Ascending aorta (tissue), 1 donor: ENCODE measurements around a stretch of chr3.

GRCh38 chr3:33093175-33094004, 3.6 kb downstream of the GLB1 start:
- PRO-cap: no peak

- PRO-cap: no peak
Measured at GRCh38 chr3:33134115-33134384, 20.2 kb downstream of the CRTAP start.

DNA sequence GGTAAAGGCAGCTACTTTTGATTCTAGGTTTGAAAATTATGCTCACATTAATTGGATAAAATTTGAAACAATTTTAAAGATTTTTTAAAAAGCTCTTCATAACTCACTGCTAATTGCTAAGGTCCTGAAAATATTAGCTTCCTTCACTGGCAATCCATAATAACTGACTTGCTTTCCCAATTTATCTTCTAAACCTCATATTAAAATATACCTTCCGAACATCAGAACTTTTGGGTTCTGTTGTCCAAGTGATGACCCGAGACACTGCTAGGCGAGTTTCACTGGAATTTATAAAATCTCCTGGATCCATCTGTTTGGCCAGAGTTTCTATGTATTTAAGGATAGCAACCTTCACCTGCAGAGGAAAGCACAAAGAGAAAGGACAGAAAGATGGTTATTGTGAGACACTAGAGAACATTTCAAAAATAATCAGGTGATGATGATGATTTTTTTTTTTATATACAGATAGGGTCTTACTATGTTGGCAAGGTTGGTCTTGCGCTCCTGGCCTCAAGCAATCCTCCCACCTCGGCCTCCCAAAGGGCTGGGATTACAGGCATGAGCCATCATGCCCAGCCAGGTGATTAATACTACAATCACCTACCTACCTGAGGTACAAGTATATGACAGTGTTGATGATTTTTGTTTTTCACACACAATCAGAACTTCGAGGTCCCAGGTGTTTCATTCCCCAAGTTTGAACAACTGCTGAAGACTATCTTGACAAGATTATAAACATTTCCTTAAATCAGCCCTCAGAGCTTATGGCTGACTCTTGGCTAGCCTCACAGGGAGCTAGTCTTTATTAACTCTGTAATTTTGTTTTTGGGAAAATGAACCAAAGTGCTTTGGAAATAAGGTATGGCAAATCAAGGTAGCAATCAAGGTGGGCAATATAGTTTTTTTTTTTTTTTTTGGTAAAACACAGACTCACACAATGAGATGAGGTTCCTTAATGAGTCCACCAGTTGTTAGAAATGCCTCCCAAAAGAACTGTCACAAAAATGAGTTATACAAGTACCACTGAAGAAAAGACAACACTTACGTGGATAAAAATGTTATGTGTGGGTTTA, 111.2 kb upstream of the UBP1 start:
- PRO-cap: no peak

DNA sequence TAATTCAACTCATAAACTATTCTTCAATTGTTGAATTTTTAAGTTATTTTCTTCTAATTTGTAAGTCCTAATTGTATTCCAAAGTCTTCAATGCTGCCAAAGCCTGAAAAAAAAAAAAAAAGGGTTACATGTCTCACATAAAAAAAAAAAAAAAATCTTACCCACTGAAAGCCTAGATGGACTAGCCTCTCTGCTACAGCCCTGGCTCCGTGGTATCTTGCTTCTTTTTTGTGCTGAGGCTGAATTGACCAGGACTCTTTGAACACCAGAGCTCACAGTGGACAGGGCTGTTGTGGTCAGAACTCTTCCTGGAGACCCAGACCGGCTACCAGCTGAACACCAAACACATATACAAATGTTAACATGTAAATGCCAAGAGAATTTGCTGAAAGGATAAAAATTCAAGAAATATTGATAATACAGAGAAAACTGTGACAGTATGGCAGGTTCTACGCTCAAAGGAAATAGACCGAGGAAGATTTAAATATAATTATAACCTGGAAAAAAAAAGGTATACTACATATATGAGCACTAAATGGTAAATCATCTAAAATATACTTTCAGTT, 133.4 kb downstream of the CLASP2 start:
- PRO-cap: no peak

- PRO-cap: no peak
Measured at GRCh38 chr3:33594714-33595429, 123.2 kb downstream of the CLASP2 start.

DNA sequence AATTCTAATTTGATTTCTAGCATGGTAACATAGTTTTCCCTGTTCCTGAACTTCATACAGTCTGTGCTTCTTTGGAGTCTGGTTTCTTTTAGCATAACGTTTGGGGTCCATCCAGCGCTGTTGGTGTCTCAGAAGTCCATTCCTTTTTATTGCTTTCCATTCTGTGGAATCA, 630 bp upstream of the CLASP2 start:
- PRO-cap: no peak

DNA sequence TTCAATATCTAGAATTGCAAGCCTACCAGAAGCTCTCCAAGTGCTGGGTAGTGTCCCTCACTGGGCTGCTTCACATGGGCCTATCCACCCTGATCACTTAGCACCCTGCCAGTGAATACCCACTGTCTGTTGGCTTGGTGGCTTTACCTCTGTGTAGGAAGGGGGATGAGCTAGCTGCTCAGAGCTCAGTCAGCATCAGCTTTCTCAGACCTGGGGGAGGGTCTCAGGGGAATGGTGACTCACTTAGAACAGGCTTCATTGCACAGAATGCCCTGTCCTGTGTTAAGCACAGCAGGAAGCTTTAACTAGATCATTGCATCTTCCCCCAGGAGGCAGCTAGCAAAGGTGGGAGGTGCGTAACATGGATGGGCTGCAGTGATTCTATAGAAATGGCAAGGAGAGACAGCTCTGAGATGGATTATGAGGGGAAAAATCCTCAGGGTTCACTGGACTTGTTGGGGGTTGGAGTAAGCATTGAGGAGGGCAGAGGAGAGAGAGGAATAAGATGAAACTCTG, 209.8 kb downstream of the PDCD6IP start:
- PRO-cap: no peak

GRCh38 chr3:35664362-35665032, 25.2 kb downstream of the ARPP21 start:
- PRO-cap: no peak

- PRO-cap: no peak
Measured at GRCh38 chr3:35674996-35675772, 35.9 kb downstream of the ARPP21 start.

GRCh38 chr3:36318852-36319271, 61.4 kb upstream of the STAC start:
- PRO-cap: no peak

DNA sequence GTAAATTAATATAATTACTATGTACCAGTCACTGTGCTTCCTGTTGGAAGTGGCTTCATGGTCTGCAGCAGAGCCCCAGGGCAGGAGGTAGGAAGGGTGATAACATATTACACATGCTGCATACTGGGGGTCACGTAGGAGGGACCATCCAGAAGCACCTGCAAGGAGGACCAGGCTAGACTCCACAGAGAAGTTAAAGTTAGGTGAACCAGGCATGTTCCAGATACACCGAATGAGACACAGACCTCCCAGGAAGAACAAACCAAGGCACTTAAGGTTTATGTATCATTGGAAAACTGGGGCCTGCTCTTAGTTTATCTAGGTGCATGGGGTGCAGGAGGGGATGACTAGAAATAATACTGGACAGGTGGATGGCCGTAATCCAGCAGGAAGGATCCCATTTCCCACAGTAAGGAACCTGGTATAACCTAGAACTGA, 52.7 kb downstream of the STAC start:
- PRO-cap: no peak

DNA sequence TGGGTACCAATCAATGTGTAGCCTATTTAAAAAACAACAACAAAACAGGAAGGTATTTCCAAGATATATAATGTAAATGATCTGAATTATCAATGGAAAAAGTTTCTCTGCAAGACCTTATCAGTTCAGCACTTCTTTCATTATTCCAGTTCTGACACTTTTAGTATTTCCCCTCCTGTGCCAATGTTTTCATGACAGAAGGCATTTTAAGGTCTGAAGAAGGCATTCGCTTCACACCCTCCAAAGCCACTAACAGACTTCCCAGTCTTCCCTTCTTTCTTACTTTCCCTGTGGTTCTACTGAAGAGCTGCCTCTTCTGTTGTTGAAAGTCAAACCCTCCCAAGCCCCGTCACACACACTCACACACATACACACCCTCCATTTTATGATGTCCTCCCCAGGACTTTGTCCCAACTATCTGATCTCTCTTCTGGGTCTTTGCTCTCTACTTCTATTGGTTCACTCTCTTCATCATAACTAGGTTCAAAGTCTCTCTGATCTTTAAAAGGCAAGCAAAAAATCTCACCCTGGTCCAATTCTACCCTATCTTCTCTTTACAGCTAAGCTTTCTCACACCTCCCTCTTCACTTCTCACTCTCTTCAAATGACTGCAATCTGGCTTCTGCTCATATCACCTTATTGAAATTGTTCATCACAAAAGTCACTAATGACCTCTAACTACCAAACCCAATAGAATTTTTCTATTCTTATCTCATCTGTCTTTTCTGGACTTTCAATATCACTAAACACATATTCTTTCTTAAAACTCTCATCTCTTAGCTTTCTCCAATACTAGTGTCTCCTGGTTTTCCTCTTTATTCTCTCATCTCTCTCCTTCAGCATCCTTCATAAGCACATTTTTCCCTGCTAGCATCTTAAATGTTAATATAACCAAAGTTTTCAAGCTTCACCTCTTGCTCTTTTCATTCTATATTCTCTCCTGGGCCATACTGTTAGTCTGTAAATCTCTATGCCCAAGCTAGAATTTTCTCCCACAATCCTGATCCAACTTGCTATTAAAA, 34.8 kb downstream of the LRRFIP2 start:
- PRO-cap: no peak

GRCh38 chr3:37146915-37147328, 27.5 kb downstream of the LRRFIP2 start:
- PRO-cap: no peak

DNA sequence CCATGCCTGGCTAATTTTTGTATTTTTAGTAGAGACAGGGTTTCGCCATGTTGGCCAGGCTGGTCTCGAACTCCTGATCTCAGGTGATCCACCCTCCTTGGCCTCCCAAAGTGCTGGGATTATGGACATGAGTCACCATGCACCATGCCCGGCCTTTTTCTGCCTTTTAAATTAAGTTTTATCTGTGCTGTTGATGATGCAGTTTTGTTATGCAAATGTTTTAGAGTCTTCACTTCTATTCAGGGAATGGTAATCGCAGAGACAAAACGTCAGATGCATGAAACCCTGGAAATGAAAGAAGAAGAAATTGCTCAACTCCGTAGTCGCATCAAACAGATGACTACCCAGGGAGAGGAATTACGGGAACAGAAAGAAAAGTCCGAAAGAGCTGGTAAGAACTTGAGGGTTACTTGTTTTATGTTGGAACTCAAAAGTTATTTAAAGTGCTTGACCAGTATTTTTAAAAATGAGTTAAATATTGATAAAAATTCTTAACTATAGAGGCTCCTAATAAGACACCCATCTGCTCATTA, 58.9 kb downstream of the GOLGA4 start:
- PRO-cap: no peak

GRCh38 chr3:37318841-37319430, 75.9 kb downstream of the GOLGA4 start:
- PRO-cap: no peak

DNA sequence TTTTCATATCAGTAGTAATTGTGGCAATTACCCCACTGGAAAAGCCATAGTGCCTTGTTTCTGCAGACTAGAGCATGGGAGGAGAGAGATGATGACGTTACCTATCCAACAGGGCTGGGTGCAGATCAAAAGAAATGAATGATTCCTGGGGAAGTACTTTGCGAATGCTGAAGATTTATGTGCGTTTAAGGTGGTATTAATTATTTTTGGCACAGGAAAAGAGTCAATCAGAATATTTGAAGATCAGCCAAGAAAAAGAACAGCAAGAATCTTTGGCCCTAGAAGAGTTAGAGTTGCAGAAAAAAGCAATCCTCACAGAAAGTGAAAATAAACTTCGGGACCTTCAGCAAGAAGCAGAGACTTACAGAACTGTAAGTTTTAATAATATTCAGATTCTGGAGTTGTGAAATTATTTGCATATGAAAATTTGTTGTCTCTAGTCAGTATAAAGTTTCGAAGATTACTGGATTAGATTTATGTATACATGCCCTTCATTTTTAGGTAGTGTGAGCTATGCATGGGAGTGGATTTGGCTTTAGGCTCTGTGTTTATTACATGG, 78.5 kb downstream of the GOLGA4 start:
- PRO-cap: no peak

- PRO-cap: no peak
Measured at GRCh38 chr3:37323503-37323888, 80.4 kb downstream of the GOLGA4 start.

GRCh38 chr3:37323949-37324396, 80.9 kb downstream of the GOLGA4 start:
- PRO-cap: no peak

GRCh38 chr3:37432454-37433104, 19.4 kb upstream of the ITGA9 start:
- PRO-cap: no peak

- PRO-cap: unidirectional peak, minus-strand start at chr3:37526645
Measured at GRCh38 chr3:37526436-37527118, 74.6 kb downstream of the ITGA9 start.